ENCODE measurements around the genes CNTLN and MLLT3.

GRCh38 chr9:16243739-16244176, 626.7 kb downstream of the BNC2 start:
- RRBS, result no CpG with 5 or more reads among the region's 5 CpGs

DNA sequence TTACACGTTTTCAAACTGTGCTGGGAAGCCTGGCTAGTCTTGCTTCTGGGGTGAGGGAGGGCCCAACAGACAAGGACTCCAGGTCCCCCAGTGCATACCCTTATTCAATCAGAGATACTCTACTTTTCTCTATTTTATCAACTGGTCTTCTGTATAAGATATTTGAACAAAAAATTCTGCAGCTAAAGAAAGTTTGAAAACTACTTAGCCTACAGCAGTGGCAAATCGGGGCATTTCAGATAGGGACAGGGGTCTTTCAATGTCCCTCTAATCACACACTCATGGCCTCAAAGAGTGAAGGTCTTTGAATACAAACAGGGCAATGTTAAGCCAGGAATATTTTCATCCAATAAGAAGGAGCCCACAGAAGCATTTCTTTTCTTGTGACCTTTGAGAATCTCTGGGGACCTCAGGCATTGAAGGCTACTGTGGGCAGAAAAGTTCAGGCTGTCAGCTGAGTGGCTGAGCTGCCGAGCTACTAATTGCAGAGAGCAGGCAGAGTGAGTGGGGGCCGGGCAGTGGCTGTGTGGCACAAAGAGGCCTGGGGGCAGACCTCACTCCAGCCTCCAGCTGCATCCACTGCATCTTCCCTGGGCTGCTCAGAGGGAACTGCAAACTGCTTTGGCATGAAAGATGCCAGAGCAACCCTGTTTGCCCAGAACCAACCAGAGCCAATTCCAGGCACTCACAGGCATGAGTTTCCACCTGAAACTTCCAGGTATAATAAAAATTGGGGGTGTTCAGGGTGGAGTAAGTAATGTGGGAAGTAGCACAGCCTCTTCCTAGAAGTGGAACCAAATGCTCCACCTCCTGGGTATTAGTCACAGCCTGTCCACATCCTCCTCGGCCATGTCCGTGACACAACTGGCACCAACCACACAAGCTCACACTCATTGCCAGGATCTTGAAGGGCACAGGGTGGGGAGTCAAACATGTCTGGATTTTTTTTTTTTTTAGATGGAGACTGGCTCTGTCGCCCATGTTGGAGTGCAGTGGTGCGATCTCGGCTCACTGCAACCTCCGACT, 549.1 kb downstream of the BNC2 start:
- RRBS, result no CpG with 5 or more reads among the region's 10 CpGs

DNA sequence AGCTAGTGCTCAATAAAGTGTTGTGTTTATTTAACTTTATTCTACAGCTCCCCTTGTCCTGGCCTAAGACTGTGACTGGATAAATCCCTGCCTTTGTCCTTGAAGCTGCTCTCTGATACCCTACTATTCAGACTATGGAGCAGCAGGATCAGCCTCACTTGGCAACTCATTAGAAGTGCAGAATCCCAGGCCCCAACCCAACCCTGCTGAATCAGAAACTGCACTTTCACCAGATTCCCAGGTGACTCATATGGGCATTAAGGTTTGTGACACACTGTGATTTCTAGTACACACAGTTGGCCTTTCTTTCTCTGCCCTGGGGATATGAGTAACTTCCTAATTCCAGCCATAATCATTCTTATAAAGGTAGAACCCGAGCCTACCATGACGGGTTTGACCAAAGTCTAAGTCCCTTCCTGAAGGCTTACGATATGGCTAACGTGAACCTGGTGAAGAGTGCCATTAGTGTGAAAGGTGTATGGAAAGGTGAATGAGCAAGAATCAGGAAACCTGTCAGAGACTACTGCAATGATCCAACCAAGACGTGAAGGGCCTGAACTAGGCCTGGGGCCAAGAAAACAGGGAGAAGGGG, 533.1 kb downstream of the BNC2 start:
- RRBS, result no CpG with 5 or more reads among the region's 5 CpGs

GRCh38 chr9:16413295-16413751, 457.1 kb downstream of the BNC2 start:
- RRBS, result no CpG with 5 or more reads among the region's 7 CpGs

GRCh38 chr9:16417110-16417693, 453.3 kb downstream of the BNC2 start:
- RRBS, result no CpG with 5 or more reads among the region's 5 CpGs

- RRBS, result 1% methylated on average over 58 of the region's 95 CpGs
Measured at GRCh38 chr9:17134748-17135875, at the start of gene CNTLN. CNTLN (plus strand) TSS chr9:17135040.

DNA sequence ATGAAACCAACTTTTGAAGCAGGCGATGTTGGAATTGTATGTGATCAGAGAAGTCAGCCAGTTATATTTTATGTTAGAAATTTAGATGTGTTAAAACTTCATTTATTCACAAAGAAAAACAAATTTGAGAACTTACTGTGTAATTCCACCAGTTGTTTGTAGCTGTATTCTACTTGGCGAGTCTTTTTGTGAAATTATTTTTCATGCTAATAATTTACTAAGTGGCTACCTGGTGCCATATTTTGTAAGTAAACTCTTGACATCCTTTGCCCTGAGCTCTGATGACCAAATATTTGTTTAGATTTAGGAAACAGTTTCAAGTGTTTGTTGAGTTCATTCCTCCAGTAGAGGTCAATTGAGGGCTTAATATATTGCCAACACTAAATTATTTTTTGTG, 3.6 kb downstream of the CNTLN start:
- RRBS, result no CpG with 5 or more reads among the region's 2 CpGs

DNA sequence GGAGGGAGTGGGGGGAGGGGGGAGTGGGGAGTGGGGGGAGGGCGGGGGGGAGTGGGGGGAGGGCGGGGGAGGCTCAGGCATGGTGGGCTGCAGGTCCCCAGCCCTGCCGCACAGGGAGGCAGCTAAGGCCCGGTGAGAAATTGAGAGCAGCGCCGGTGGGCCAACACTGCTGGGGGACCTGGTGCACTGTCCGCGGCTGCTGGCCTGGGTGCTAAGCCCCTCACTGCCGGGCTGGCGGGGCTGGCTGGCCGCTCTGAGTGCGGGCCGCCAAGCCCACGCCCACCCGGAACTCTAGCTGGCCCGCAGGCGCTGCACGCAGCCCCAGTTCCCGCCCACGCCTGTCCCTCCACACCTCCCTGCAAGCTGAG, 160.0 kb downstream of the CNTLN start:
- RRBS, result no CpG with 5 or more reads among the region's 20 CpGs

DNA sequence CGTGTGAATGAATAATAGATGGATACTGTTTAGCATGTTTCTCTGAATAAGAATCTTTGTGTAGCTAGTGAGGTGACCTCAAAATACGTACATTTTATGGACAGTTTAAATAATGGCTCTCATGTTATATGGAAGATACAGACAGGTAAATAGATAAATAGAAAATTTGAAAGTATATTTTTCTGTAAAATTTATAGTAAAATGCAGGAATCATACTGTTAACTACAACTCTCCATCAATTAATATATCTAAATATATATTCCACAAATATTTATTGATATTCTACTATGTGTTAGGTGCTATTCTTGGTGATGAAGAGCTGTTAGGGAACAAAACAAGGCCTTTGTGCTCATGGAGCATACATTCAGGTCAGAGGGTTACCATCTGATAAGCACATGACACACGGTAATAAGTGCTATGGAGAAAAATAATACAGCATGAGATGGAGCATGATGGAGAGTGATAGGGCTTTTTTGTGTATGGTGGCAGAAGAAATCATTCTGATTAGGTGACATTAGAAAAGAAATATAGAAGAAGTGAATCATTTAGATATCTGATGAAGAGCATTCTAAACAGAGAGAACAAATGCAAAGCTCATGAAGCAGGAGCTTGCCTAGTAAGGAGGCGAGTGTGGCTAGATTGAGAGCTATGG, 182.5 kb downstream of the CNTLN start:
- RRBS, result no CpG with 5 or more reads among the region's 4 CpGs

- RRBS, result 4% methylated on average over 7 of the region's 100 CpGs
Measured at GRCh38 chr9:17906359-17907557, 327.9 kb downstream of the SH3GL2 start.

- RRBS, result no CpG with 5 or more reads among the region's 10 CpGs
Measured at GRCh38 chr9:18490340-18491170, 16.6 kb downstream of the ADAMTSL1 start.

DNA sequence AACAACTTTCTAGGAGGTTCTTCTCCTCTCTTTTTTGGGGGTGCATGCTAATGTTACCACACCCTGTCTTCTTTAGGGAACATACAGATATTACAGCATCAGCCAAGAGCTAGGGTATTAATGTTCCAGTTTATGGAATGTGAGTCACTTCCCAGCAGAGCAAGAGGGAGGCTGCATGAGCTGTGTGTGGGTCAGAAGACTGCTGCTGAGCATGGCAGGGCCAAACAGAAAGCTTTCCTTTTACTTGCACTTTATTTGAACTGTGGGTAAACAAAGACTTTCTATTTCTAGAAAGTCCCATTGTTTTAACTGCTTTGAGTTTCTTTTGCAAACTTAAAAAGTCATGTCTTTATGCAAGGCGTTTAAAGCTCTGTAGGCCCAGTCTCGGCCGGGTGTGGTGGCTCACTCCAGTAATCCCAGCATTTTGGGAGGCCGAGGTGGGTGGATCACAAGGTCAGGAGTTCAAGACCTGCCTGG, 159.0 kb downstream of the ADAMTSL1 start:
- RRBS, result no CpG with 5 or more reads among the region's 4 CpGs

DNA sequence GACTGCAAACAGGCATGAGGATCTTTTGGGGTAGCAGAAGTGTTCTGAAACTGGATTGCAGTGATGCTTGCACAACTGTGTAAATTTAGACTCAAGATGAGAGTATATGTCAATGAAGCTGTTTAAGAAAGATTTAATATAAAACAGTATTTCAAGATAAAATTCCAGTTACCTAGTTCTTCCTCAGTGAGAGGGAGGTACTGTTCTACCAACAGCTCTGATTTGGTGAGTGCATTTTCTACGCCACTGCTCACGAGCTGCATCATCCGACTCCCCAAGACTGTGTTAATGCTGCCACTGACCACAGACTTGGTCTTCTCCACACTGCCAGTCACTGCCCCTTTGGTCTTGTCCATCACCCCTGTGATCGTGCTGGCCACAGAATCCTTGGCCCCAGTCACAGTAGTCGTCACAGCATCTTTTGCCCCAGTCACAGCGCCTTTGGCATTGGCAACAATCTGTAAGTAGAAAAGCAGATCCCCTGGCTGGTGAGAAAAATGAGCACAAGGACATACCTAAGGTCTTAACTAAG, 6.5 kb downstream of the PLIN2 start:
- RRBS, result no CpG with 5 or more reads among the region's 6 CpGs

GRCh38 chr9:19127897-19128675, 794 bp upstream of the PLIN2 start:
- RRBS, result no CpG with 5 or more reads among the region's 41 CpGs

- RRBS, result no CpG with 5 or more reads among the region's 2 CpGs
Measured at GRCh38 chr9:19150646-19150888, 23.3 kb upstream of the PLIN2 start.

- RRBS, result no CpG with 5 or more reads among the region's 2 CpGs
Measured at GRCh38 chr9:19155283-19156106, 28.2 kb upstream of the PLIN2 start.

- RRBS, result no CpG with 5 or more reads among the region's 15 CpGs
Measured at GRCh38 chr9:19229702-19230024, 830 bp upstream of the DENND4C start.

DNA sequence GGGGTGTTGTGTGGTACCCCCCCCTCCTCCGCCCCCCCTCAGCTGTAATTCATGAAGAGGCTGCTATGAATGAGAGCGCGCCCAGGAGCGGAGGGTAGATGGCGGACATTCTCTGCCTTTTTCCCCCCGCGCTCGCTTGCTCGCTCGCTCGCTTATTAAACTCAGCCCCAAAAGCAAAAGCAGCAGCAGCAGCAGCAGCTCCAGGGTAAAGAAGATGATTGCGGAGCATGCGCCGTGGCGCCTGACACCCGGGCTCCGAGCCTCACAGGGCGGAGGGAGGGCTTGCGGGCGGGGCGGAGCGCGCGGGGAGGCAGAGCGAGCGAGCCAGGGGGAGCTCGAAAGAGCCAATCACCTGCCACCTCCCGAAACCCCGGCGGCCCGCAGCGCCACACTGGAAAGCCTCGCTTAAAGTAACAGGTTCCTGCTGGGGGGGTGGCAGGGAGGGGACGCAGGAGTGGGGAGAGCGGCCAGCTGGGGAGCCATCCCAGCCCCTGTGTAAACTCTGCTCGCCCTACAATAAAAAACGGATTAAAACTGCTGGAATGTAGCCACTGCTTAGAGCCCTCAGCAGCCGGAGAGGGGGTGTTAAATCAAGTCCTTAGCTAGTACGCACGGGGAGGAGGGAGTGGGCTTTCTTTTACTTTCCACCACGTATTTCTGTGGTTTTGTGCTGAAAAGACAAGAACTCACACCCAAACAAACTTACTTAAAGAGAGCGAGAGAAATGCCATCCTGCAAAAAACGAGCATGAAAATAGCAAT, at the start of gene MLLT3:
TSS of gene MLLT3 (minus strand) at position 220 of the 761 bp plus-strand sequence.
- RRBS, result no CpG with 5 or more reads among the region's 43 CpGs

- RRBS, result 2% methylated on average over 9 of the region's 41 CpGs
Measured at GRCh38 chr9:20623041-20623875, 959 bp upstream of the MLLT3 start.